Ovary (tissue), 7 donors: ENCODE measurements around a stretch of chr22.

DNA sequence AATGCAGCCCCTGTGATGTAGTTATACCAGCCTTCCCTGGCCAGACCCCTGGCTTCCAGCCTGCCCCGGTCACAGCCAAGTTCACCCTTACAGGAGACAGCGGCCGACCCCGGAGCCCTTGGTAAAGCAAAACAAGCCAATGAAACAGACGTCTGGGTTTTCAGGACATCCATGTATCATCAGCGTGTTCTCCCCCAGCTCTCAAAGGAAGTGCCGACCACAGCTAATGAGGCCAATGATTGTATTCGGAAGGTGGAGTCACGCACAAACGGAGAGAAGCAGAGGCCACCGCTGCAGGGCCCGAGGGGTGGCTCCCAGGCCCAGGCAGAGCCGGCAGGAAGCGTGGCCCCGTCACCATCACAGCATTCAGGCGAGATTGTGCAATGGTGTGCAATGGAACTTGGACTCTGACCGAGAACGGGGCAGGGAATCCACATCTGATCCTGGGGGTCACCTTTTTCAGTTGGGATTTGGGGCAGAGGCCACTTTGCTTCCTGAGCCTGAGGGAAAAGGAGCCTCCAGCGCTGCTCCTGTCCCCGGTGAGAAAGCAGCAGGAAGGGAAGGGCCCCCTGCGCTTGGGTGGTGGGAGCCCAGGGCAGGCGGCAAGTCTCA lies 92.6 kb upstream of the TAFA5 start:
- PRO-cap, 7 experiments = no peak in any of the 7 experiments
- RAMPAGE, long total RNA, 2 experiments = no peak in any of the 2 experiments

DNA sequence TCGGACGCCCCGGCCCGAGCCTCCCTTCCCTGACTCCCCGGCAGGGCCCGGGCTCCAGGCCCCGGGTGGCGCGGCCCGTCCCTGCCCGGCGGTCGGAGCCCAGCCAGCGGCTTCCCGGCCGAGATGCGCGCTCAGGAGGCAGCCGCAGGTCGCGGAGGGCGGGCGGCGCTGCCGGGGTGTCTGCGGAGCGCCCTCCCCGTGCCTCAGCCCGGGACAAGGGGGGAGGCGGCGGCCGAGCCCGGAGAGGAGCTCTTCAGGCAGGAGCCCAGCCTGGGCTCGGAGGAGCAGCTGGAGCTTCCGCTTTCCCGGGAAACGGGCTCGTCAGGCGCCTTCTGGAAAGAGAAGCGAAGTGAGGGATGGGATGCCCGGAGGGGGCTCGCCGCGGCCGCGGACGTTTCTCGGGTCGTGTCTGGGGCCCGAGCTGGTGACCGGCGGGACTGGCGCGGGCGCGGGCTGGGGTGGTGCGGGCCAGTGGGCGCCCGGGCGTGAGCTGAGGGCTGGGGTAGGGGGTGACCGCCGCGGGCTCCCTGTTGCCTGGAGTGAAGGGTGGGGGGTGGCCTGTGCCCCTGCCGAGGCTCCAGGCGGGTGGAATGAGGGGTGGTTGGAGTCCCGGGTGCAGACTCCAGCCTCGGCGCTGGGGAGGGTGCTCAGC lies 685 bp downstream of the TAFA5 start:
- PRO-cap, 7 experiments = peak in 1 of 7 experiments; most common plus-strand start position 147 of the sequence (in 1); most common minus-strand start position 153 of the sequence (in 1)
- RAMPAGE, long total RNA, 2 experiments = no peak in any of the 2 experiments

DNA sequence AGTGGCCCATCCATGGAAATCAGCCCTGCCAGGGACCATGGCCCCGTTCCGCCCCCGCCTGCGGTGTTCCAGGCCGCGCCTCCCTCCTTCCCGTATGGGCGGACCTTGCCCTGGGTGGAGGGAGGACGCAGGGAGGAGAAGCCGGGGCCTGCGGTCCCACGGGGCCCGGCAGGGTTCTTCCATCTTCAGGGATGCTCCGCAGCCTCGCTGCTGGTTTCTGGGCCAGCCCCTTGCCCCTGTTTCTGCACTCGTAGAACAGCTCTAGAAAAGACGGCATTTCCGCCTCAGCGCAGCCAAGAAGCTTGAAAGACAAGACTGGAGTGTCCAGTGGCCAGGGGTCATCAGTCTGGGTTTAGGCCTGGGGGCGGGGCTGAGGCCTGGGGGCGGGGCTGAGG lies 7.8 kb downstream of the TAFA5 start:
- PRO-cap, 7 experiments = peak in 1 of 7 experiments; most common plus-strand start position 206 of the sequence (in 1)
- RAMPAGE, long total RNA, 2 experiments = no peak in any of the 2 experiments

DNA sequence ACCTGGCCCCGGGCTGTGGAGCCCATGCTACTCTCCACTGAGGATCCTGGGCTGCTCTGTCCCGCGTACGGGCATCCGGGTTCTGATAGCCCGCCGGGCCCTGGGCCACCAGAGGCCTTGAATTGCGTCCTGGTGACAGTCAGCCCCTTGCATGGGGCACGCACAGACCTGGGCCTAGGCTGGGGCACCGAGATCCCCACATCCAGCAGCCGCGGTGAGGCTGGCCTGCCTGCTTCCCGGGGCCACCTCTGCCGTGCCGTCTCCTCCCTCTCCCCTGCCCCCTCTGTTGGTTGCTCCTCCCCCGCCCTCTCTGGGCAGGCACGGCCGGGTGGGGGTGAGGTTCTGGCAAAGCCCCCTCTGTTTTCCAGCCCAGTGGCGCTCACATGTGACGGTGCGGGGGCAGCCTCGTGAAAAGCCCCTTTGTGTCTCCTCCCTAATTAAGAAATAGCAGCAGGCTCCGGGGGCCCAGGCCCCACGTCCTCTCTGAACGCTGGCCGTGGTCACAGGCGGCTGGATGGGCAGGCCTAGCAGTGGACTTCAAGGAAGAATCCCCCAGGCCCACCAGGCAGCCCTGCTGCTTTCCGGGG lies 28.3 kb downstream of the TAFA5 start:
- PRO-cap, 7 experiments = peak in 2 of 7 experiments; most common plus-strand start position 475 of the sequence (in 1); most common minus-strand start position 274 of the sequence (in 1)
- RAMPAGE, long total RNA, 2 experiments = no peak in any of the 2 experiments

DNA sequence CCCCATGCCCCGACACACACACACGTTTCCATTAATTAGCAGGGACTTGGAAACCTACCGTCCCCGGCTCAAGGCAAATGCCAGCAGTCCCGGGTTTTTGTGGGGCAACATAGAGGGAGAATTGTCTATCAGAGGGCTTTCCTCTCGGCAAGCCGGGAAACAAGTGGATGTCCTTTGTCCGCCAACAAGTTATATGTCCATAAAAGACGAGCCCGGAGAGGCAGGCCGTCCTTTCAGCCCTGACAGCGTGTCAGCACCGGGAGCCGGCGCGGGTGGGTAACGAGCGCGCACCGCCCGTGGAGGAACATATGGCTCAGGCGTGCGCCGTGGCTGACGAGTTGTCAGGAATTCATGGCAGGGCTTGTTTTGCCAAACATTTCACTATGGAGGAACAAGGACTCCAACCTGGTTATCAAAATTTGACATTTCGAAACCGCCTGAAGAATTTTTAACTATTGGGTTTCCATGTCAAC lies 46.9 kb downstream of the TAFA5 start:
- PRO-cap, 7 experiments = no peak in any of the 7 experiments
- RAMPAGE, long total RNA, 2 experiments = no peak in any of the 2 experiments

DNA sequence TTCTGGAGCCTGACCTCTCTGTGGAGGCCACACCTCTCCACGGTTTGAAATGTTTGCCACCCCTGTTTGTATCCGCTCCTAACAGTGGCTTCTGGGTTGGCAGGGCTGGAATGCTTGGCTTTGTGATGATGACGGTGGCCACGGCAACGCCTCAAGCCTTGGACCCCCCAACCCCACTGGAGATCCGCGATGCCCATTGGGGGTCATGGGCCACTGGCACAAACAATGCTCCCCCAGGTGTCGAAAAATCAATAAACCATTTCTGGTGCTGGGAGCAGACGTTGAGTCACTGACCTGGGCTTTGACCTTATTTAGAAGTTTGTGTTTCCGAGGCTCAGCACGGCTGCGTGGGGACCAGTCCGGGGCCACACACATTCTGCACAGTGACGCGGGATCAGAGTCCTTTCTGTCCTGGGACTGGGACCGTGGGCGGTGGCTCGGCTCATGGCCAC lies 72.2 kb downstream of the TAFA5 start:
- PRO-cap, 7 experiments = no peak in any of the 7 experiments
- RAMPAGE, long total RNA, 2 experiments = no peak in any of the 2 experiments

GRCh38 chr22:48579177-48579816 lies 89.9 kb downstream of the TAFA5 start:
- PRO-cap, 7 experiments = no peak in any of the 7 experiments
- RAMPAGE, long total RNA, 2 experiments = no peak in any of the 2 experiments

DNA sequence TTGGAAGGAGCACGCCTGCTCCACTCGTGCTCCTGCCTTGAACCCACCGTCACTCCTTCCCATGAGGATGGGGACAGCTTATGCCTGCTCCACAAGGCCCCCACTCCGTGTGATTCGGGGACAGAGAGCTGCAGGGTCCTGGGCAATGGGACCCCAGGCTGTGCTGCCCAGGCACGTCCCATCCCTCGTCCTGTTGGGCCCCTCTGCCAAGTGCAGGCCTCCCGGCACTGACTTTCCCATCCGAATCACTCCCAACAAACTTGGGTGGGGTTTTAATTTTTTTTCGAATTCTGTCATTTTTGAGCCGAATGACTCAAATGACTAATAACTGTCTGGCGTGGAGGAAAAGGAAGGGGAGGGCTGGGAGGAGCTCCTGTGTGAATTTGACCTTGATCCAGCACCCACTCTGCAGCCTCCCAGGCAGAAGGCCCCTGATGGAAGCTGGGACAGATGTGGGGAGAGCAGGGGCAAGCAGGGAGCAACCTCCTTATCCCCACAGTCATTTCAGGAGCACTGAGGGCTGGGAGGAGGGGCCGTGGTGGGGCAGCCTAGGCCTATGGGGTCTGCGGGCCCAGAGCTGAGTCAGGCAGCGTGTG lies 165.1 kb downstream of the TAFA5 start:
- PRO-cap, 7 experiments = no peak in any of the 7 experiments
- RAMPAGE, long total RNA, 2 experiments = no peak in any of the 2 experiments

DNA sequence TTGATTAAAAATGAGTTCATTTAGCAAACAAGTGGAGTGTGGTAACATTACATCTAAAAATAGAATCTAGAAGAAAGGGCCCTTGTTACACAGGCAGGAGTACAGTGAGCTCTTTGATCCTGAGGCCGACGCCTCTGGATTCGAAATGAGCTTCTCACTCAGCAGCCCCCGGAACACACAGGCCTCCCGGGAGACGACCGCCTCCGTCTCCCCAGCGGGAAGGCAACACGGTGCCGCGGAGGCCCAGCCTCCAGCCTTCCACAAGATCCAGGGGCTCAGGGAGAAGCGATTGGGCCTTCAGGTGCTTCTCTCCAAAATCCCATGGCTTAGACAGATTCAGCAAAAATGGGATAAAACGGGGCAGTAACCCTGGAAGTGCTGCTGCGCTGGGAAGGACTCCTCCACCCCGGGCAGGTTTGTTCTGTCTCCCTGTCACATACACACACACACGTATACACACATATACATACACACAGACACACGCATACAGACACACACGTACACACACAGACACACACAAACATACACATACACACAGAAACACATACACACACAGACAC lies 379.0 kb downstream of the BRD1 start:
- PRO-cap, 7 experiments = no peak in any of the 7 experiments
- RAMPAGE, long total RNA, 2 experiments = no peak in any of the 2 experiments

GRCh38 chr22:49562825-49563403 lies 264.8 kb downstream of the BRD1 start:
- PRO-cap, 7 experiments = no peak in any of the 7 experiments
- RAMPAGE, long total RNA, 2 experiments = no peak in any of the 2 experiments

DNA sequence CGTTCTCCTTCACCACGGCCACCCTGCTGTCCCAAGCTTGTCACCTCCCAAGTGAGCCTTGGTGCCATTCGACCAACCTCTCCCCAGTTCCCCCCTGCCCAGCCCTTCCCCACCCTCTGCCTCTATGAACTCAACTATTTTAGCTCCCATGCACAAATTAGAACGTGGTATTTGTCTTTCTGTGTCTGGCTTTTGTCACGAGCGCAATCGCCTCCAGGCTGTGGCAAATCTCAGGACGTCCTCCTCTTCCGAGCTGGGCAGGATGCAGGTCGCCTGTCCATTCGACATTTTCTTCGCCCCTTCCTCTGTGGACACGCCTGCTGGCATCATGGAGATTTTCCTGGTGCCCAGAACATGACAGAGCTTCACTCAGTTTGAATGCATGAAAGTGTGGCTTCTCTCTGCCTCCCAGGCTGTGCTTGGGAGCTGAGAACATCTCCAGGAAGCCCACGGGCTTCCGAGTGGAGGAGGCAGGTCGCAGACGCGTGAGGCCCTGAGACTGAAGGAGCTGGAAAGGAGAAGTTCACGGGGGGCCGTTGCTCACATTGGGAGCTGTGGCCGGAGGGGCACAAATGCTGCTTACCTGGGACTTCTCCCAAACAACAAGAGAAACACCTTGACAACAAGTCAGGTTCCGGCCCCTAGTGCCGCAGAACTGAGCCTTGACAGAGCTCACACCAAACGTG lies 207.2 kb downstream of the BRD1 start:
- PRO-cap, 7 experiments = no peak in any of the 7 experiments
- RAMPAGE, long total RNA, 2 experiments = no peak in any of the 2 experiments

DNA sequence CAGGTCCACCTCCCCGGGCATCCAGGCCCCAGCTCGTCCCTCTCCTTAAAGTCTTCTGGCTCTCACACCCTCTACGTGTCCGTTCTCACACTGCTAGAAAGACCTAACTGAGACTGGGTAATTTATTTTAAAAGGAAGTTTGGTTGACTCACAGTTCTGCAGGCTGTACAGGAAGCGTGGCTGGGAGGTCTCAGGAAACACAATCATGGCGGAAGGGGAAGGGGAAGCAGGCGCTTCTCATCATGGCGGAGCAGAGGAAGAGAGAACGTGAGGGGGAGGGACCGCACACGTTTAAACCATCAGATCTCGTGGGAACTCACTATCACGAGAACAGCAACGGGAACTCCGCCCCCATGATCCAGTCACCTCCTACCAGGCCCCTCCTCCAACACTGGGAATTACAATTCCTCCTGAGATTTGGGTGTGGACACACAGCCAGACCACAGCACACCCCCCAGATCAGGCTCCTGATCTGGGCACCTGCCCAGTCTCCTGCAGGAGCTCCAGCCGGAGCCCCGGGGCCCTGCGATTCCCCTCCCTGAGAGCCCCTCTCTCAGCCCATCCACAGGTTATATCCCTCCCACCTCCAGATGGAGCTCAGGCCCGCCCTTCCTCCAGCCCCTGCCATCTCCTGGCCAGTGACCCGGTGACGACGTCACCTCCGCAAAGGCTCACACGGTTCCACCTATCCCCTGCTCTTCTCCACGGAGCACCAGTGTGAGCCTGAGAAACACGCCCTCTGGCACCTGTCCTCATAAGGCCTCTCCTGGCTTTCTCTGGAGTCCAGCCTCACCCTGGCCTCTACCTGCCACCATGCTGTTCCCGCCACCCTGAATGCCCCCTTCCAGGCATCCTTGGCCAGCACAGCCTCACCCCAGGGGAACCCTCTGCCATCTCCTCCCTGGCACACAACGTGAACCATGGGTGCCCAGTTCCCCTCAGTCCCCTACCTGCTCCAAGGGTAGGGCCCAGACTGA lies 170.1 kb downstream of the BRD1 start:
- PRO-cap, 7 experiments = peak in 4 of 7 experiments; most common plus-strand start position 430 of the sequence (in 2); most common minus-strand start position 101 of the sequence (in 2)
- RAMPAGE, long total RNA, 2 experiments = start-site peak on the minus strand in 2 of 2 experiments, centred at positions 214 to 230 of the sequence, 5 to 9 reads per replicate

GRCh38 chr22:49669232-49669685 lies 158.4 kb downstream of the BRD1 start:
- PRO-cap, 7 experiments = no peak in any of the 7 experiments
- RAMPAGE, long total RNA, 2 experiments = no peak in any of the 2 experiments

DNA sequence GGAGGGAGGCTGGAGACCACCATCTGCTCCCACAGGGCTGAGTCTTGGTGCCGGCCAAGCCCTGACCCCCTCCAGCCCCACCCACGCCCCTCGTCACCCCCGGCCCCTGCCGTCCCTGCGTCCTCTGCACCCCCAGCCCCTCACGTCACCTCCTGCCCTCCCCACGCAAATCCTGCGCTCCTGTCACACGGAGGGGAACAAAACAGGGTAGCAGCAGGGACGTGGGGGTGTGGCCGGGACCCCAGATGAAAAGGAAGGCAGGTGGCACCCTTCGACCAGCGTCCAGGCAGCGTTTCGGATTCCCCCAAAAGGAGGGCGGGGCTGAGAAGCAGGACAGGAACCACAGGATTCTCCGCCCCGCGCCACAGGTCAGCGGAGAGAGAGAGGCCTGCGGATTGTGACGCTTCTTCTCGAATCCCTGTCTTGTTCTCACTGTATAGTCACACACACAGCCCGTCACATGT lies 156.7 kb downstream of the BRD1 start:
- PRO-cap, 7 experiments = no peak in any of the 7 experiments
- RAMPAGE, long total RNA, 2 experiments = no peak in any of the 2 experiments

GRCh38 chr22:49776992-49777317 lies 50.7 kb downstream of the BRD1 start:
- PRO-cap, 7 experiments = no peak in any of the 7 experiments
- RAMPAGE, long total RNA, 2 experiments = no peak in any of the 2 experiments

DNA sequence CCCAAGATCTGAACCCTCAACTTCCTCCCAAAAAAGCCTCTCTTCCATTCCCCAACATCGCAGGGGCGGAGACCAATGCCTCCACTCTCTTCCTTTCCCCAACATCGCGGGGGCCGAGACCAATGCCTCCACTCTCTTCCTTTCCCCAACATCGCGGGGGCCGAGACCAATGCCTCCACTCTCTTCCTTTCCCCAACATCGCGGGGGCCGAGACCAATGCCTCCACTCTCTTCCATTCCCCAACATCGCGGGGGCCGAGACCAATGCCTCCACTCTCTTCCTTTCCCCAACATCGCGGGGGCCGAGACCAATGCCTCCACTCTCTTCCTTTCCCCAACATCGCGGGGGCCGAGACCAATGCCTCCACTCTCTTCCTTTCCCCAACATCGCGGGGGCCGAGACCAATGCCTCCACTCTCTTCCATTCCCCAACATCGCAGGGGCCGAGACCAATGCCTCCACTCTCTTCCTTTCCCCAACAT lies 25.6 kb downstream of the BRD1 start:
- PRO-cap, 7 experiments = no peak in any of the 7 experiments
- RAMPAGE, long total RNA, 2 experiments = no peak in any of the 2 experiments

- PRO-cap, 7 experiments = no peak in any of the 7 experiments
- RAMPAGE, long total RNA, 2 experiments = no peak in any of the 2 experiments
Measured at GRCh38 chr22:49825961-49826369, 1.7 kb downstream of the BRD1 start.

GRCh38 chr22:49826370-49826591 lies 1.4 kb downstream of the BRD1 start:
- PRO-cap, 7 experiments = peak in 1 of 7 experiments; most common plus-strand start chr22:49826538 (in 1)
- RAMPAGE, long total RNA, 2 experiments = no peak in any of the 2 experiments

DNA sequence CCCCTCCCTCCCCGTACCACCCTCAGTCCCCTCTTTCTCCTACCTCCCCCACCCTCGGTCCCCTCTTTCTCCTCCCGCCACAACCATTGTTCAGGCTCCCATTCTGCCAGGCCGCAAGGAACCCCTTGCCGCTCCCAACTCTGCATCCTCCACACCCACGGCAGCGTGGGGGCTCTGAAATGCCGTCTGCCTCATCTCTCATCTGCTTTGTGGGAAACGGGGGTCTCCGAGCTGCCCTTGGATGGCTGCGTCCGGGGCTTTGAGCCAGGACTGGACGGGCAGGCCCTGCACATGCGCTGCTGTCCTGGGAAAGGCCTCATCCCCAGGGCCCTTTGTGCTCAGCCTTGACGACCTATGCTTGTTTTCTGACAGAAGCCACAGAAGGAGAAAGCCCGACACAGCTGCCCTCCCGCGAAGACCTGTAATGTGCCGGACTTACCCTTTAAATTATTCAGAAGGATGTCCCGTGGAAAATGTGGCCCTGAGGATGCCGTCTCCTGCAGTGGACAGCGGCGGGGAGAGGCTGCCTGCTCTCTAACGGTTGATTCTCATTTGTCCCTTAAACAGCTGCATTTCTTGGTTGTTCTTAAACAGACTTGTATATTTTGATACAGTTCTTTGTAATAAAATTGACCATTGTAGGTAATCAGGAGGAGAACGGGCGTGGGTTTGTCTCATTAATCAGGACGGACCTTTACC lies 8.6 kb downstream of the CRELD2 start:
- PRO-cap, 7 experiments = no peak in any of the 7 experiments
- RAMPAGE, long total RNA, 2 experiments = no peak in any of the 2 experiments

GRCh38 chr22:49929559-49930155 lies 11.2 kb downstream of the CRELD2 start:
- PRO-cap, 7 experiments = no peak in any of the 7 experiments
- RAMPAGE, long total RNA, 2 experiments = no peak in any of the 2 experiments